ENCODE measurements around the genes CDC14C, FIGNL1 and COBL.

- PRO-cap, result bidirectional peak, plus-strand start at chr7:47482363, minus-strand start at chr7:47482230
- RAMPAGE, long total RNA, 2 experiments, result no peak in any of the 2 experiments
These were observed 99.8 kb downstream of the TNS3 start for GRCh38 chr7:47481879-47482663.

GRCh38 chr7:47497239-47497908 is 84.5 kb downstream of the TNS3 start:
- PRO-cap, result no peak
- RAMPAGE, long total RNA, 2 experiments, result no peak in any of the 2 experiments

- PRO-cap, result unidirectional peak, minus-strand start at chr7:47552711
- RAMPAGE, long total RNA, 2 experiments, result no peak in any of the 2 experiments
These were observed 29.5 kb downstream of the TNS3 start for GRCh38 chr7:47552518-47552769.

DNA sequence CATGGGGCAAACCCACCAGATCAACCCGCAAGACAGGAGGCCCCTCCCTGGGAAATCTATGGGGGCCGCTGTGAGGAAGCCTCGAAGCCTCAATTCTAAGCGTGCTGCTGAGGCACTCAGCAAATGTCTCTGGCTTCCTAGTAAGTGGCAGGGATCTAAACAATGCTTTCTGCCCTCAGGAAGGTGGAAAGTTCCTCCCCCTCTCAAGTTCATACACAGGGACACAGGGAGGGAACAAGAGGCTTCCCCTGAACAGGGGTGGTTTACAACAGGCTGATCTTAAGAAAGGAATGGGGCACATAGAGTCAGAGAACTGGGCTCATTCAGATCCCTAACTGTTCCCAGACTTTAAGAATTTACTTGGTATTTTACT is 2.5 kb downstream of the TNS3 start:
- PRO-cap, result no peak
- RAMPAGE, long total RNA, 2 experiments, result no peak in any of the 2 experiments

GRCh38 chr7:47757894-47758450 is 176.1 kb upstream of the TNS3 start:
- PRO-cap, result bidirectional peak, plus-strand start at chr7:47758116, minus-strand start at chr7:47757982
- RAMPAGE, long total RNA, 2 experiments, result no peak in any of the 2 experiments

DNA sequence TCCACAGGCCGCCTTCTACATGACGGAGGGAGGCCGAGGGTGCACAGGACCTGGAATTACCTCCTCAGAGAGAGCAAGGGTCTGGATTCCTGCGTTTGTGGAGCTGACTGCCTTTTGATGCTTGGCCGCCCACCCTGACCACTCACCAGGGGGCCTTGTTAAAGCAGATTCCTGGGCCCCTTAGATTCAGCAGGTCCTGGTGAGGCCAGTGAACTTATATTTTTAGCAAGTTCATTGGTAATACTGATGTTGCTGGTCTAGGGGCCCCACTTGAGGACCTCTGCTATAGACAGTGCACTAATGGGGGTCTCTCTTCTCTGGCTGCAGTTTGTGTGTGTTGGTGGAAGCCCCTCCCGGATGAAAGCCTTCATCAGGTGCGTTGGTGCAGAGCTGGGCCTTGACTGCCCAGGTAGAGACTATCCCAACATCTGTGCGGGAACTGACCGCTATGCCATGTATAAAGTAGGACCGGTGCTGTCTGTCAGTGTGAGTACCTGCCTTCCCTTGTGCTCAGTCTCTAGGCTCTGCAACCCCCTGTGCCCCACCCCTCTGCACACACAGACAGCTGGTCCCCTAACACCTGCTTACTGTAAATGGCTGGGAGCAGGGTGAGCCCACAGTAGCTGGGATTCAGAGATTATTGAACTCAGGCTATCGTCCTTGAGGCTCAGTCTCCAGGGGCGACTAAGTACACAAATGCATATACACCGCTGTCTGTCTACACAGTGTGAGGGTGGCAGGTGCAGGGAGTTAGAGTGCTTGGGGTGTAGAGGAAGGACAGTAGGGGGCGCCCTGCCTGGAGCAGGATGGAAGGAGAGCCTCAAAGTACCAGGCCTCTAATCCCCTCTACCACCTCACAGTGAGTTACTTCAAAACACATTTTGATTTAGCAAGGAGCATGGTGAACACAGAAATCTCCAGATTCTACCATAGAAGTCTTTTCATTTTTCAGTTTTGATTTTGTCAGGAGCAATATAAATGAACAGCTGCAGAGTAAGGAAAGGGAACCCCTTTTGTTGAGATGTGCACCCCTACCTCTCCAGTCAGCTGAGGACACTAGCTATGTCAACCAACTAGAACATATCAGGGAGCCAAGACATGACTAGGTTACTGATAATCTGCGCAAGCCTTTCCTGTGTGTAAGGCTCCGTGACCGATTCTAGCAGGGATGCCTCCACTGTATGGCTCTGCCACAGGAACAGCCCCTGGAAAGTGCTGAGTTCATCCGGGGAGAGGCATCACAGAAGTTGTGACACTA is 12.9 kb downstream of the UPP1 start:
- PRO-cap, result no peak
- RAMPAGE, long total RNA, 2 experiments, result no peak in any of the 2 experiments

DNA sequence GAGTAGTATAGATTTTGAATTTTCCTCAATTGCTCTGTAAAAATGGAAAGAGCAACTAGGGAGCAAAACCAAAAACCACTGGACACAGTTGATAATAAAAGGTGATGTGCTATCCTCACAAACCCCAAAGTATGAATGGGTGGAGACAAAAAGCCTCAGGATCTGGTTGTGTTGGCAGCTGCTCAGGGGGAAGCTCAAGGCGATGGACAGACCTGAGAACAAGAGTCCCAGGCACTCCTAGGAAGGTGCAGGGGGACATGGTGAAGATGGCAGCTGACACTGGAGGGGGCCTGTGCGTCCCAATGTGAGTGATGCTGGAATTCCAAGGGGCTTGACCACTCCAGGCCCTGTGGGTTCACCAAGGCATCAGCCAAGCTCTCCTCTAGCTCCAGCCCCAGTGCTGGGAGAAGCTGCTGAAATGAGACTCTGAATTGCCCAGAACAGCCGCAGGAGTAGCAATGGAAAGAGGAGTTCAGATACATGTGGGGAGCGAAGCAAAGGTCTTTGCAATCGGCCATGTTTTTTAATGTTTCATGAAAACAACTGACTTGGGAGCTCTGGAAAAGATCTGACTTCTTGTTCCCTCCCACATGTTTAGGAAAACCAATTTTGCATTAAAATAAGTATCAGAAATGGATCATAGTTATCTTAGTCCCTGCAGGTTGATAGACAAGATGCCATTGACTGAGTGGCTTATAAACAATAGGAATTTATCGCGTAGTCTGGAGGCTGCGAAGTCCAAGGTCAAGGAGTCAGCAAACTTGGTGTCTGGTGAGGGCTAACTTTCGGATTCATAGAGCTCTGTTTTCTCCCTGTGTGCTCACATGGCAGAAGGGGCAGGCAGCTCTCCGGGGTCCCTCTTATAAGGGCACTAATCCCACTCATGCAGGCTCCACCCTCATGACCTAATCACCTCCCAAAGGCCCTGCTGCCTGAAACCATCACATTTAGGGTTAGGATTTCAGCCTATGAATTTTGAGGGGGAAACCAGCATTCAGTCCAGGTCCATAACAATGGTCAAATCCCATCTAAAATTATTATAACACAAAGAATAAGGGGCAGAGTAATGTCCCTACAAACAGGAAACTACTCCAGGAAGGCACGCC is 16.2 kb downstream of the UPP1 start:
- PRO-cap, result no peak
- RAMPAGE, long total RNA, 2 experiments, result no peak in any of the 2 experiments

GRCh38 chr7:48496804-48497129 is 325.5 kb downstream of the ABCA13 start:
- PRO-cap, result no peak
- RAMPAGE, long total RNA, 2 experiments, result no peak in any of the 2 experiments

GRCh38 chr7:48924462-48924713 is at the start of gene CDC14C:
Gene CDC14C, plus strand, starts transcription at chr7:48924547.
- PRO-cap, result no peak
- RAMPAGE, long total RNA, 2 experiments, result no peak in any of the 2 experiments

- PRO-cap, result bidirectional peak, plus-strand start at chr7:49775312, minus-strand start at chr7:49775175; bidirectional peak, plus-strand start at chr7:49775555, minus-strand start at chr7:49775350
- RAMPAGE, long total RNA, 2 experiments, result no peak in any of the 2 experiments
These were observed 1.7 kb downstream of the VWC2 start for GRCh38 chr7:49774972-49775628.

- PRO-cap, result no peak
- RAMPAGE, long total RNA, 2 experiments, result no peak in any of the 2 experiments
These were observed 60.8 kb downstream of the SPATA48 start for GRCh38 chr7:50156293-50157034.

DNA sequence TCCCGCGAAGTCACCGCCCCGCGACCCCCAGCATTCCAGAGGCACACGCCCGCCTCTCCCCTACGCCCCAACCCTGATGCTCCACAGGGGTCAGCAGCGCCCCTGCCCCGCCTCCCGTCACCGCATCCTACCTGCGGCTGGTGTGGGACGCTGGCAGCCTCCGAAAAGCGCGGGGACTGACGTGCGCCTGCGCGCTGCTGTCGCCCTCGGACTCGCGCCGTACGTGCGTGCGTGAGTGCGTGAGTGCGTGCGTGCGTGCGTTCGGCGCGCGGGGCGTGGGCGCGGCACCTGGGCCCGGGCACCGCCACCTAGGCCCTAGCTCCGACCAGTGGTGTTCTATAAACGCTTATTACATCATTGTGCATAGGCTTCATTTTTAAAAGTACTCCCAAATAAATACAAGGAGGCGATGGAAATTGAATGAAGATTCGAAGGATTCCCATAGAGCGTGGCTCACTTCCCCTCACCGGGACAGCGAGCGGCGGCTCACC is at the start of gene FIGNL1:
TSS of gene FIGNL1 (minus strand) at position 181 of the 491 bp plus-strand sequence.
- PRO-cap, result bidirectional peak, plus-strand start at position 287 of the sequence, minus-strand start at position 178 of the sequence
- RAMPAGE, long total RNA, 2 experiments, result start-site peak on the plus strand in 2 of 2 experiments, centred at positions 260 to 267 of the sequence, 12 to 67 reads per replicate

DNA sequence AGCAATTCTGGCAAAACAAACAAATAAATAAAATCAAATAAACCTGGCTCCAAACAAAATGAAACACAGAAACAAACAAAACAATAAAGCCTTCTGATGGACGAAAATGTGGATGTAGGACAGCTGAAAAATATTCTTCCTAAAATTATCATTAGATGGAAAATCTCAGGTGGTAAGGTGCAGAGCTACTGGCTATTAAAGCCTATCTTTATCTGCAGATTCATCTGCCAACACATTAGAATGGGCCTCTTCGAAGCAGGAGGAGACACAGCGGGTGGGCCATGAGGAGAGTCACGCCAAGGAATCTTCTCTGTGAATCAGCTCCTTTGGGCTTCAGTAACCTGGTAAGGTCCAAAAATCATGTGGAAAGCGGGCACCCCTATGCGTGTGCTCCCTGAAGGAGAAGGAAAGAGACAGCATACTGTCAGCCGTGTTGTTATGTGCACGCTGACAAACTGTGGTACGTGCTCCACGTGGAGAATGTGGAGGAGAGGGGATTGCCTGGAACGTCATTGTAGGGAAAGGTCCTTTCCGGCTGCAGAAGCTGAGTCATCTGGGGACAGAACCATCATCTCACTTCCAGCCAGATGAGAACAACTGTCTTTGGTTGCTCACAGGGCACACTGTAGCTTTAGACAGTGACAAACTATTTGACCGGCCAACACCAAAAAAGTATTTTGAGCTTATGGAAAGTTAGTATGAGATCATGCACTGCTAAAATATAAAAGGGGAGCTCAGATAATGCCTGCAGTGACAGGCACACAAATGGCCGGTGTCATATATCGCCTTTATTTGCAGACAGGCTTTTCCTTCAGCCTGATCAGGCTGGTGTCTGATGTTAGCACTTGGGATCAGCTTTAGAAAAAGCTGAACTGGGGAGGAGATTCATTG is 38.7 kb upstream of the GRB10 start:
- PRO-cap, result no peak
- RAMPAGE, long total RNA, 2 experiments, result no peak in any of the 2 experiments

- PRO-cap, result bidirectional peak, plus-strand start at chr7:50954156, minus-strand start at chr7:50953957
- RAMPAGE, long total RNA, 2 experiments, result no peak in any of the 2 experiments
These were observed 171.2 kb upstream of the GRB10 start for GRCh38 chr7:50953820-50954298.

DNA sequence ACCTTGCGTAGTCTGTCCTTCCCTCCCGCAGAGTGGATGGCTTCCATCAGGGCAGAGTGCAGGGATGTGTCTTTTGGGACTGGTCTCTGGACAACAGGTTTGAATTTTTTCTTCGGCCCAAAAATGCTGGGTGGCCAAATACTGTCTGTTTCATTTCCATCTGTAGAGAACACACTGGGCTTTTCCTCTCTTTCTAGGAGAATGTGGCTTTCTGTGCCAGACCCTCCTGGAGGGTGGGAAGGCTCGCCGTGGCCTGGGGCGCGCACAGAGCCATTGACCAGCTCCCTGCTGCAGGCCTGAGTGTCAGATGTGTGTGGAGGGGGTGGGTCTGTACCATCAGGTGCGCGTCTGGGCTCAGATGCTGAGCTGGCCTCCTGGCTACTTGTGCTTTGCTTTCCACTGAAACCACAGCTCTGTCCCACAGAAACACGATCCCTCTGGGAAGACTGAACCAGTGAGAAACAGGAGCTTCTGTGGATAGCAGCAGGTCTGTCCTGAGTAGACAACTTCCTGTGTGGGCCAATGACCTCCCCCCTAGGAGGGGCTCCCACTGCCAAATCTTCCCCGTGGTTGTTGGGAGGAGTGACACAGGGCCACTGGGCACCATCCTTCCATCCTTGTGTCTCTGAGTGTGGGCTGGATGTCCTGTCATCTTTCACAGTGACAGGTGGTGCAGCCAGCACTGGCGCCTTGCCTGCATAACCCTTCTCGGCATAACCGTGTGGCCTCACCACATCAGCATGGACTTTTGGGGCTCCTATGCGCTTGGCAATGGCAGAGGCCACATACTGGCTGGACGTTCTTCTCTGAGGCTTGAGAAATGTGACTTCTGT is 245.2 kb upstream of the GRB10 start:
- PRO-cap, result no peak
- RAMPAGE, long total RNA, 2 experiments, result no peak in any of the 2 experiments

DNA sequence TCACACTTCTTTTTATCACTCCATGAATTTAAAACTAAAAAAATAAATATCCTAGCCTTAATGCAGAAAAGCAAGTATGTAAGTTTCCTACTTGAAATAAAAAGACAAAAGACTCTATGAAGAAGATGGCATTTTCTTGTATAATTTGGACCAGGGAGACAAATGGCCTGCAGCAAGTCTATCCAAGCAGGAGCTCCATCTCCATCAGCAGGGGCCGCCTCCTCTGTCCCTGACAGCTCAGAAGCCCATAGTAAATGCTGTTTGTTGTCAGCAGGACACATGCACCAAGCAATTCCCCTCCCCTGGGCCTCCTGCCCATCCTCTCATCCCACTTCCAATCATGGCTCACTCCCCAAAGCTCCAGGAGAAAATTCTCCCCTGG is 70.5 kb downstream of the COBL start:
- PRO-cap, result no peak
- RAMPAGE, long total RNA, 2 experiments, result no peak in any of the 2 experiments

DNA sequence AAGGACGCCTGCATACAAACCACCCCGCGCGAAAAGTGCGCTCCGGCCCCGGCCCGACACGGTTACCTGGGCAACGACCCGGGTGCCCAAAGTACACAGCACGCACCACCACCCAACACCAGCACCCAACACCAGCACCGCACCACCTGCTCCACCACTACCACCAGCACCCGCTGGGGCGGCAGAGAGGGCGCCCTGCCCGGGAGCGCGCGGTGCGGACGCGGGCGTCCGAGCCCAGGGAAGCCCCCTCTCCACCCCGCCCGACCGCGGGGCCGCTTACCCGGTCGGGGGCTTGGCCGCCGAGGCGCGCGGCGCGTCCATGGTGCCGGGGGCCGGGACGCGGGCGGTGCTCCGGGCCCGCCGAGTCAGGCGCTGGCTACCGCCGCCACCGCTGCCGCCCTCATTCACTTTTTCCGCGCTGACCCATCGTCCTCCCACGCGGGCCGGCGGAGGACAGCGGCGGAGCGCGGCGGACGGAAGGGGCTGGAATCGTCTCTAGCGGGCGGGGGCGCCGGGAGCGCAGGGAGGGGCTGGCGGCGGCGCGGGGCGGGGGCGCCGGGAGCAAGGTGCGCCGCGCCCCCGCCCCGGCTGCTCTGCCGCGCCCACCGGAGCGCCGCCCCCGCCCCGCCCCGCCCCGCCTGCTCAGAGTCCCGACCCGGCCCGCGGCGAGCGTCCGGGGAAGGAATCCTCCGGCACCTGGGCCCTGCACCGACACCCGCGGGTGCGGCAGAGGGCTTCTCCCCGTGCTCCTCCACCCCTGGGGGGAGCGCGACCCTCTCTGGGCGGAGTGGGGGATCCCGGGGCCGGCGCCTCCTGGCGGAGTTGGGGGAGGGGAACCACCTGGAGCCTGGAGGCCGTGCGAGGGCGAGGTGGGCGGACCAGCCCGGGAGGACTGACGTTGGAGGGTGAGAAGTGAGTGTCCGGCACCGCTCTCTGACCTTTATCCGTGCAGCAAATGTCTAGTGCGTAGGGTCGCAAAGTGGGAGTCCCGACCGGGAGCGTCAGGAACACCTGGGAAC is at the start of gene COBL:
TSS of gene COBL (minus strand) at position 497 of the 1,019 bp plus-strand sequence.
- PRO-cap, result bidirectional peak, plus-strand start at position 645 of the sequence, minus-strand start at position 591 of the sequence
- RAMPAGE, long total RNA, 2 experiments, result start-site peak on the plus strand in 1 of 2 experiments, centred at positions 692 to 963 of the sequence, 5 to 6 reads per replicate

DNA sequence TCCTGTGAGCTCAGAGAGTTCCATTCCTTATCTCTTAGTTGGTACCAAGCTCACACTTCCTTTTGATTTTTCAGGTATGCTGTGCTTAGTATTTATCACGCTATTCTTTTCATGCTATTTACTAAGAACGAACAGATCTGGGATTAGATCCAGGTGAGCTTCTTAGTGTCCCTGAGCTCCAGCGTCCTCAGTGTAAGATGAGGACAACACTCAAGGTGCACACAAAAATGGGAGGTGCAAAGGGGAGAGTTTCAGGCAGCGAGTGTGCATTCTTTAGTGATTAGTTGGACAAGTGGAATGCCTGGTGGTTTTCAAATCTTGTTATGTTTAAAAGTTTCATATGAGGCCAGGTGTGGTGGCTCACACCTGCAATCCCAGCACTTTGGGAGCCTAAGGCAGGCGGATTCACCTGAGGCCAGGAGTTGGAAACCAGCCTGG is 23.8 kb upstream of the COBL start:
- PRO-cap, result no peak
- RAMPAGE, long total RNA, 2 experiments, result no peak in any of the 2 experiments

- PRO-cap, result no peak
- RAMPAGE, long total RNA, 2 experiments, result no peak in any of the 2 experiments
These were observed 290.2 kb upstream of the COBL start for GRCh38 chr7:51606905-51607167.

DNA sequence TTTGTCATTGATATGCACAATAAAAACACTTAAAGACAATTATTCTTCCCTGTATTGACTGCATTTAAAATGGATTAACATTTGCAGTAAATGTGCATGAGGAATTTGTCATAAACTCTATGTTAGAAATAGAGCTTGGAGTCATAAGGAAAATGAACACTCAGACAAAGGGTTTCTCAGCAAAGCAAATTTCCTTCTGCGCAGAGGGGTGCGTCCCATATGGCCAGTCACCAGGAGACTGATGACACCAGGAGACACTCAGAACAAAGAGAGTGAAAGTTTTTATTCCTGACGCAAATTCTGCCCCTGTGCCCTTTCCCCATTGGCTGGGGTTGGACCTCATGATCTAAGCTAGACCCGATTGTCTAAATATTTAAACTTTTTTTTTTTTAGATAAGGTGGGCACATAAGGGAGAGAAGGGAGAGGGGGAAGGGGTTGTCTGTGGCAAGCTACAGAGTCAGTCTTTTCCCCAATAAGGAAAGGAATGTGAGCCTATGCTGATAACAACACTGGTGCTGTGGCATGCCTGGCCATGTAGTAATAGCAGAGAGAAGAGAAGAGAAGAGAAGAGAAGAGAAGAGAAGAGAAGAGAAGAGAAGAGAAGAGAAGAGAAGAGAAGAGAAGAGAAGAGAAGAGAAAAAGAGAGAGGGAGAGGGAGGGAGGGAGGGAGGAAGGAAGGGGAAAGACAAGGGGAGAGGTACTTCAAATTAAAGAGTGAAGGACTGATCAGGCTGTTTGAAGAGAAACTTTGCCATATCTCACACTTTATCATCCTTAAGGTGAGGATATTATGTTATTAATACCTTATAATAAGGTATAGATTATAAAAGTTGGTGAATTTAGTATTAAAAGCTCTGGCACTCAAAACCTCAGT is 202.1 kb downstream of the POM121L12 start:
- PRO-cap, result bidirectional peak, plus-strand start at position 501 of the sequence, minus-strand start at position 240 of the sequence
- RAMPAGE, long total RNA, 2 experiments, result start-site peak on the plus strand in 1 of 2 experiments, centred at position 586 of the sequence, 9 reads per replicate

All from right atrium auricular region (tissue), 2 donors.